SK-MEL-5 (cell line): ENCODE measurements around the genes CIR1 and GPR155.

DNA sequence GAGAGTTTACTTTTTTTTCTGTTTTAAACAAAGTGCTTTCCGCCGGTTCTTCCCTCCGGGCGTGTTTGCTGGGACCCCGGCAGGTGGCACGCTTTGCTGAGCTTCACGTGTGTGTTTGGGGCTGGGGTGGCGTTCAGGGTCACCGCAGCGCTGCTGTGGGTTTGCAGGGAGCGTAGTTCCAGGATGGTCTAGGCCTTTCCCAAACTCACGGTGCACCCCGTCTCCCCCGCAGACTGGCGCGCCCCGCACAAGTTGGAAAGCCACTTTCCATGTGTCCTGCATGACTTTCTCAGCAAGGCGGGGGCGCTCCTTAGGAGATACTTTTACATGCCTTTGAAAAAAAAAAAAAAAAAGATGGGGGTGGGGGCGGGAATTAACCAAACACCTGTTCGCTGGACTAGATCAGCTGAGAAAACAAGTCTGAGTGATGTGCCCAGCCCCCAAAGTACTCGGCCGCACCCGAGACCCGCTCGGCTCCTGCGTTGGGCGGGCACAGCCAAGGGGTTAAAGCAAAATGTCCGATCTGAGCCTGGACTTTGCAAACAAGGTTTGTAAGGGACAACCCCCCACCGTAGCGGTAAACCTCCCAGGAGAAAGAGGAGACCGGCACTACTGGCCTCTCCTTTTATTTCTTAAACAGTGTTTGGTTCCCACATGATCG is 954 bp downstream of the ITGA6 start:
RAMPAGE:
- cytosol, long total RNA = no peak
- long total RNA = no peak
- nucleus, long total RNA = no peak

DNA sequence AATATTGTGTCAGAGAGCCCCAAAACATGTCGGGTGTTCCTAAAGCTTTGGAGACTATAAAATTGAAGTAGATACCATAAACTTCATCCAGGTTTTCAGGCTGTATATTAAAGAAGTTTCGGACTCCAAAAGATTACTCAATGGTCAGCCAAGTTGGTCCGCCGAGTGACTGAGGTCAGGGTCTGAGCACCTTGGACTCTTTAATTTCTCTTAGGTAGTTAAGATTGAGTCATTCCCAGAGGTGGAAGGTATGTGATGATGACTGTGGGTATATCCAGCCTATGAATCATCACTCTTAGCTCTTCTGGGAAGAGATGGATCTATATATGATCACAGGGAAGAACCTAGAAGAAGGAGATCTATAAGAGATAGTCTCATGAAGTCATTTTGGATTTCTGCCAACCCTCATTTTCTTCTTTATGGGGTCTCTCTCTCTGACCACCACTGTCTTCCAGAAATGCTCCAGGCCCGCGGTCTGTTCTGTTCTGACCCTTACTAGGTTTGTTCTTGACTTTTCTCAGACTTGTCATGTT is 3.3 kb downstream of the ITGA6 start:
RAMPAGE:
- cytosol, long total RNA = no peak
- long total RNA = no peak
- nucleus, long total RNA = no peak

GRCh38 chr2:172473959-172474449 is 46.6 kb downstream of the ITGA6 start:
RAMPAGE:
- cytosol, long total RNA = no peak
- long total RNA = no peak
- nucleus, long total RNA = no peak

GRCh38 chr2:172596480-172597389 is 40.8 kb downstream of the PDK1 start:
RAMPAGE:
- cytosol, long total RNA = no peak
- long total RNA = no peak
- nucleus, long total RNA = no peak

RAMPAGE:
- cytosol, long total RNA = no peak
- long total RNA = no peak
- nucleus, long total RNA = no peak
These were observed 17.4 kb upstream of the MAP3K20 start for GRCh38 chr2:173058275-173058583.

DNA sequence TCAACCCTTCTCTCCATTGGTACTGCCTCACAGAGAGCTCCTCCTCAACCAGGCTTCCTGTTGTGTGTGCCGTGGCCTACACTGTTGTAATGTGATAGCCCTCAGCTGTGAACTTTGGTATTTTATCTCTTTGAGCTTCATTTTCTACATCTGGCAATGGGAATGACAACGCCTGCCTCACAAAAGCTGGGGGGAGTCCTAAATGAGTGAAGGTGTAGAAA is 16.9 kb upstream of the MAP3K20 start:
RAMPAGE:
- cytosol, long total RNA = no peak
- long total RNA = no peak
- nucleus, long total RNA = no peak

DNA sequence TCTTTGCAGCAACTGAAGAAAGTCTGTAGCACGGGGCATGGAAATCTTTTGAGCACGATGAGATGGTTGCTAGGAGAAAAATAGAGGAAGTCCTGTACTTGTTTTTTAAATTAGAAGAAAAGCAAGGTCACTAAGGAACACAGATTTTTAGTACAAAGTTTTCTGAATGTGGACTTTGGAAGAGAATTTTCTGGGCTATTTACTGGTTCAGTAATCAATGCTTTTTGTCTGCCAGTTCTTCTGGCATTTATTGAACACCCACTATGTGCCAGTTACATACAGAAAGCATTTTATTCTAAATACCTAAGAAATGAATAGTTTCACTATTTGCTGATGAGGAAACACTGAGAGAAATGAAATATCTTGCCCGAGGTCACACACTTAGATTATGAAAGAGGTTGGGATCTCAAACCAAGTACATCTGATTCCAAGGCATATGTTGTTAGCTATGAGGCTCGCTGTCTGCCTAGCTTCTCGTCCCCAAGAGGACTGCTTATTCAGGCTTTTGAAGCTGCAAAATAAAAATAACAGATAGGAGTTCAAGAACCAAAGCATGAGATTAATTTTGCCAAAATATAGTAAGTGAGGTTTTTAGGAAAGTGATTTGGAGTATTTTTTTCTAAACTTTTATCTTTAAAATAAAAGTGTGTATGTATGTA is 15.5 kb upstream of the MAP3K20 start:
RAMPAGE:
- cytosol, long total RNA = no peak
- long total RNA = no peak
- nucleus, long total RNA = no peak

GRCh38 chr2:173076153-173076970 is 716 bp downstream of the MAP3K20 start:
RAMPAGE:
- cytosol, long total RNA = no peak
- long total RNA = no peak
- nucleus, long total RNA = no peak

GRCh38 chr2:173101656-173102161 is 26.1 kb downstream of the MAP3K20 start:
RAMPAGE:
- cytosol, long total RNA = no peak
- long total RNA = no peak
- nucleus, long total RNA = no peak

DNA sequence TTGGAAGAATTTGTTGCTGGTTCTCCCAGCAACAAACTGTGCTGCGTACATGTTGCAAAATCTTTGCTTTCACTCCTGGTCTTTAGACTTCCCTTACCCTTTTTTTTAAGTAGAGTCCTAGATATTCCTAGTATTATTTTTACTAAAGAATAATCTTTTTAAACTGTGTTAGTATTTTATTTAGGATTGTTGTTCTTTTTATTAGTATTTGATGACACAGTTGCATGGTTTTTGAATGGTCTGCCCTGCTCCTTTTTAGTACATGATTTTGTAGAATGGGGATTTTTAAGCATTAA is 129.9 kb downstream of the MAP3K20 start:
RAMPAGE:
- cytosol, long total RNA = no peak
- long total RNA = no peak
- nucleus, long total RNA = no peak

GRCh38 chr2:173209488-173209936 is 133.9 kb downstream of the MAP3K20 start:
RAMPAGE:
- cytosol, long total RNA = no peak
- long total RNA = no peak
- nucleus, long total RNA = no peak

DNA sequence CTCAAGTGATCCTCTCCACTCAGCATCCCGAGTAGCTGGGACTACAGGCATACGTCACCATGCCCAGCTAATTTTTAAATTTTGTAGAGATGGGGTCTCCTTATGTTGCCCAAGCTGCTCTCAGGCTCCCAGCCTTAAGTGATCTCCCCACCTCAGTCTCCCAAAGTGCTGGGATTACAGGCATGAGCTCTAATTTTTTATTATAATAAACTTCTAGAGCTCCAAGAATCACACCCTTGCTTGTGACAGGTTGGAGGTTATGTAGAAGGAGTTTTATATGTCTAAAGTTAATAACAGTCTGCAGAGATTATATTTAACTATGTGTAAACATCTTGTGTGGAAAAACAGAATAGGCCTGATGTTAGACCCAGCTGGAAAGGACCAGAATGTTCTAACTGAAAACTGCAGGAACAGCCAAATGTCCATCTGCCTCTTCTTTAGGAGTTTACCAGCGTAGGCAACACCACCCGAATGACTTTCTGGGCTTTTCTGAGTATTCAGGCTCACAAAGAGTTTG is 67.2 kb upstream of the CDCA7 start:
RAMPAGE:
- cytosol, long total RNA = no peak
- long total RNA = no peak
- nucleus, long total RNA = no peak

RAMPAGE:
- cytosol, long total RNA = no peak
- long total RNA = no peak
- nucleus, long total RNA = no peak
These were observed 235.6 kb downstream of the CDCA7 start for GRCh38 chr2:173590061-173590842.

GRCh38 chr2:173943156-173943940 is 21.8 kb downstream of the SP3 start:
RAMPAGE:
- cytosol, long total RNA = no peak
- long total RNA = no peak
- nucleus, long total RNA = no peak

DNA sequence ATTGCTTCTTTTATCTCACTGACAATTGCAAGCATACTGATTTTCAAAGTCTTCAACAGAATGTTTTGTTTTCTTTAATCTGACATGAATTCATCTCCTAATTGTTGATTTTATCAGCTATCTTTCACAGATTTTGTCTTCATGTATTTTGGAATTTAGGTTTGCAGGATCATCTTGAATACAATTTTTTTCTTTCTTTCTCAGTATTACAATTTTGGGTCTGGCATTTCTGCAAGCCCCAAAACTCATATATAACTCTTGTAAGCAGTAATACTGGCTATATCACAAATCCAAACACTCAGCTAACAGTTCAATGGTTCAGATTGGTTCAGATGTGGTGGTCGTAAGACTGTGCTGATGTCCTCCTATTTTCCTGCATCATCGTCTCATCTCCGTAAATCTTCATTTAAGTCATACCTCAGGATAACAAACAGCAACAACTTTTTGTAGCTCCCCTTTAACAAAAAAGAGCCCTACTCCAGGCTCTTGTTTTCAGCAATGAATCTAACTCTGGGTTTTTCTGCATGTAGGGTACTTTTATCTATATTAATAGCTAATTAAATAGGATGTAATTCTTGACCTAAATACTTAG is 17.5 kb downstream of the SP3 start:
RAMPAGE:
- cytosol, long total RNA = no peak
- long total RNA = no peak
- nucleus, long total RNA = no peak

RAMPAGE:
- cytosol, long total RNA = no peak
- long total RNA = no peak
- nucleus, long total RNA = no peak
These were observed 1.3 kb downstream of the OLA1 start for GRCh38 chr2:174246858-174247545.

DNA sequence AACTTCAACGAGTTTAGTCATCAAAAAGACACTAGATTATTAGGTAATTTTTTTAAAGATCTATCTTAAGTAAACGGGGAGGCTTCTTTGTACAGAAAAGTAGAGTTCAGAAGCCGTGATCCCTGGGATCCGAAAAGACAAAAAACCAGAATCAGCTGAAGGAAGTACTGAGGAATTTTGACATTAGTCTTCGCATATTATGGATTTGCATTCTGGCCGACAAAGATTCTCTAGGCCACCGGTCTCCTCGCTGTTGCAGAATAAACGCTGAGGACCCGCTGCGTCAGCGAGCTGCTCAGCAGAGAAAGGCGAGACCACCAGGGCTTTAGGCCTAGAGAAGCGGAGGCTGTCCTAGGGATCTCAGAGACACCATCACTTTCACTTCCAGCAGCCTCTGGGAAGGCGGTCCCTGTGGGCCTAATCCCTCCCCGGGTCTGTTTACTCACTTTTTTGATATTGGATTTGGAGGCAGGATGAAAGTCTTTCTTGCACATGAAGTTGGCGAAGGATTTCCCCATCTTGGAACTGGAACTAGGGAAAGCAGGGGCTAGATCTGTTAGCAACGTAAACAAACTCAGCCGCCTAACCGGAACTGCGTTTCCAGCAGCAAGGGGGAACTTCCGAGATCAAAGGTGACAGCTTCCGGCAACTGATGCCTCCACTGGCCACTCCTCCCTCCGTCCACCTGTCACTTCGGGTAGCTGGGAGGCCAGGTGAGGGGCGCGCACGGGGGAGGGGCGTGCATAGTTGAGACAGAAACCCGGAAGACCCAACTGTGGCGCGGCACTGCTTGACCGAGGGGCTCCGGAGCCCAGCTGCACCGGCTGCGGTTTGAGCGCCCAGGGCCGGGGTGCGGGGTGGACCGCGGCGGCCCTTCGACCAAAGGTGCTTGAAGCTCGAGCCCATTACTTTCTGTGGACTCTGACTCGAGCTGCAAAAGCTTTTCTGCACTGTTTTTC is at the start of gene CIR1:
Gene CIR1, minus strand, starts transcription at position 608 of the 959 bp plus-strand sequence.
RAMPAGE:
- cytosol, long total RNA = start-site peak on the minus strand centred at position 570 of the sequence, 53 bp wide, 198 and 52 reads in 2 replicates; start-site peak on the plus strand centred at position 650 of the sequence, 38 bp wide, 310 and 22 reads in 2 replicates
- long total RNA = start-site peak on the minus strand centred at position 587 of the sequence, 43 bp wide, 36 and 42 reads in 2 replicates; start-site peak on the plus strand centred at position 671 of the sequence, 39 bp wide, 29 and 26 reads in 2 replicates
- nucleus, long total RNA = start-site peak on the minus strand centred at position 577 of the sequence, 63 bp wide, 286 and 64 reads in 2 replicates; start-site peak on the plus strand centred at position 650 of the sequence, 50 bp wide, 116 and 17 reads in 2 replicates

RAMPAGE:
- cytosol, long total RNA = start-site peak on the minus strand at chr2:174487029-174487093, 80 and 160 reads in 2 replicates
- long total RNA = no peak
- nucleus, long total RNA = start-site peak on the minus strand at chr2:174487014-174487092, 106 and 25 reads in 2 replicates
These were observed at the start of gene GPR155 for GRCh38 chr2:174486503-174487538. GPR155 (minus strand) TSS chr2:174487029.

DNA sequence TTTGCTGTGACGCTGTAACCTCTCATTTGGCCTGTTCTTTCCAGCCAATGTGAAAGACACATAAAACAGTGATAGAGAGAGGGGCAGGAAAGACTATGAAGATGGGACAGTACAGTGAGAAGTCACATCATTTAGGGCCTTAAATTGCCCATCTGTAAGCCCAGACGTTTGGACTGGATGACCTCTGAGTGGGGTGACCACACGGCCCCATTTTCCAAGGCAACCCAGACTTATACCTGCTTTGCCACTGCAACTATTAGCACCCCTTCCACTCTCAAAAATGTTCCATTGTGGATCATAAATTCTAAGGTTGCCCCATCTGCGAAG is 39.2 kb downstream of the WIPF1 start:
RAMPAGE:
- cytosol, long total RNA = no peak
- long total RNA = no peak
- nucleus, long total RNA = no peak

DNA sequence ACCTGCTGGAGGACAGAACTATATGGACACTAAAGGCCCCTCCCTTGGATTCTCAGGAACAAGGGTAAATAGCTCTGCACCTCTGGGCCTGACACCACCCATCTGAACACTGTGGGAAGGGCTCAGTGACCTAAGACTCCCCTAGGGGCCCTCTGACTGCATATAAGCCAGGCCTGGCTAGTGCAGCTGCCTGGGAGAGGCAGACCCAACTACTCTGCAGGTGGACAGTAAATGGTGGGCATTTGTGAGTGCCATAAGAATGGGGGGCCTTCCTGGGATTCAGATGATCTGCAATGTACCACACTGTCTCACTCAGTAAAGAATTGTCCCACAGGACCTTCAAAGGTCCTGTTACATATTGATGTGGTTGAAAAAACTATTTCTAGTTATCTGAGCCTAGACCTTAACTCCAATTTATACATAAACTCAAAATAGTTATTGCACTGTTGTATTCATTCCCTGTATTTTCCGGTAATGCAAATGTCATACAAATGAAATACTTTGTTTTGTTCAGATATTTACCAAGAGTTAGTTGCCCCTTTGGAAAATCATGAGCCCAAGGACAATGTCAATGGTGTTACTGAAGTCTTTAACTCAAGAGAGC is 11.4 kb upstream of the WIPF1 start:
RAMPAGE:
- cytosol, long total RNA = no peak
- long total RNA = no peak
- nucleus, long total RNA = no peak